Left ventricle myocardium (tissue), 1 donor: Measurements from ENCODE around the genes GPR89B and NOTCH2NLC.

DNA sequence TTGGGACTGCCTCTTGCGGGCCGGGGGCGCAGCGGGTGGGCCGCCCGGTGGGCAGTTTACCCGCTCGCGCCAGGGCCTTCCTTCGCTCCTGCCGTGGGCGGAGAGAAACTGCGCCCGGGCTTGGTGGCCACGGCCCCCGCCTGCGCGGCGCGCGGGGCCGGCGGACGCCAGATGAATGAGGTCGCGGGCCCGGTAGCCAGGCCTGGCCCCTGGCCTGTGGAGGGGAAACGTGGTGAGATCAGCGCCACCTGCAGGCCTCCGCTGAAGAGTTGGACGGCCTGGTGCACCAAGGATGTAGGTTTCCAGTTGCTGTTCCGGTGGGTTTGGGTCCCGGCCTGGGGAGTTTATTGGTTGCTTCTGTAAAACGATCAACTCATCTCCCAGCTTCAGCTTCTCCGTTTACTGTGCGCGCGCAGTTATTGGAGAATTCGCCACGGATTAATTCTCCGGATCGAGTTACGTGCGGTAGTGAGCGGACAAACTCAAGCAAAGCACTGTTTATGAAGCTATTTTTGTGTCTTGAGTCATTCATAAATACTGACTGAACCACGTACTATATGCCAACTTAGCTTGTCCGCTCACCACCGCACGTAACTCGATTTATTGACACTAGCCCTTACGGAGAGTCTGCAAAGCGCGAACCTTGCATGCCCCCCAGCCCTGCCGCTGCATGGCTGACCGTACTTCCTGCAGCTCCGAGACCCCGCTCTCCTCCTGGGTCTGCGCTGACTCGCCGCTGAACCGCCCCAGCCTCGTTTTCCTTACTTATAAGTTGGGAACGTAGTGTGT lies 584 bp downstream of the CHD1L start:
- PRO-cap: bidirectional peak, plus-strand start at position 266 of the sequence, minus-strand start at position 177 of the sequence

DNA sequence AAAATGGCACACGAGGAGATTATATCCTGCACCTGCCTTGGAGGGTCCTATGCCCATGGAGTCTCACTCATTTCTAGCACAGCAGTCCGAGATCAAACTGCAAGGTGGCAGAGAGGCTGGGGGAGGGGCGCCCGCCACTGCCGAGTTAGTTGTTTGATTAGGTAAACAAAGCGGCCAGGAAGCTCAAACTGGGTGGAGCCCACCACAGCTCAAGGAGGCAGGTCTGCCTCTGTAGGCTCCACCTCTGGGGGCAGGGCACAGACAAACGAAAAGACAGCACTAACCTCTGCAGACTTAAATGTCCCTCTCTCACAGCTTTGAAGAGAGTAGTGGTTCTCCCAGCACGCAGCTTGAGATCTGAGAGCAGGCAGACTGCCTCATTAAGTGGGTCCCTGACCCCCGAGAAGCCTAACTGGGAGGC lies 138.6 kb upstream of the BCL9 start:
- PRO-cap: no peak

- PRO-cap: no peak
Observed at GRCh38 chr1:147542996-147543514, 1.8 kb downstream of the BCL9 start.

- PRO-cap: no peak
Observed at GRCh38 chr1:147670814-147671069, 418 bp upstream of the ACP6 start.

DNA sequence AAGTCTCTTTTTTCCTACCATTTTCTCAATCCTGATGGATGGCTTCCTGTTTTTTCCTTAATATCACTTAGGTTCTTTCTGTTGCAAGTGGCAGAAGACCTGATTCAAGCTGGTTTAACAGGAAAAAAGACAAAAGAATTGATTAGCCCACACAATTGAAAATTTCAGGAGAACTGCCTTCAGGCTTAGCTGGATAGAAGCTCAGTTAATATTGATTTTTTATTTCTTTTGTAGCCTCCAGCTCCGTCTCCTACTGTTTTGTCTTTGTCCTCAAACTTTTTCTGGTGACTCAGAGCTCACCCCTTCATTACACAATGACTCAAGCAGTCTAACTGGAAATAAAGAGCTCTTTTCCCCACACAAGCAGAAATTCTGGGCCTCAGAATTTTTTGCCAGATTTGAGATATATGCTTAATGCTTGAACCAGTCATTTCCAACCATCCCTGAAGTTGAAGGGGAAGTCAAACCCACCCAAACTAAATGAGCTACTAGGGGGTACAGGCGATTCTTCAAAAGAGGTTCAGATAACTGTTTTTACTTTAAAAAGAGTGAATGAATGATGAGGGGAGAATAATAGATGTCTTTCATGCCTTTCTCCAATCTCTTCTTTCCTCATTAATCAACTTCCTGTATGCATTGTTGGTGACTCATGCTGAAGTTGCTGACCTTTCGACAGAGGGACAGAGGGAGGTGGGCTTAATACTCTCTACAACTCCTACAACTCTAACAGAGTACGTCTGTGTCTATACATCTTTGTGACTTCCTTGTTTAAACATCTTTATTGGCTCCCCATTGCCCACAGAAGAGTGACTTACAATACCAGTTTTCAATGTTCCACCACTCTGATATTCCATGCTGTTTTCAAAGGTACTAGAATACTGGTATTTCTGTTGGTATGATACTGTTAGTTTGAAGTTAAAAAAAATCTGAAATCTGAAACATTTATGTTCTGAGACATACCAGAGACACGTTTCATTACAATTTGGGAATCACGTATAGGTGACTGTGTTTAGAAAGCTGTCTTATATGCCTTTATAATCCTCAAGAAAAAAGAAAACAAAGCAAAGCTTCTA lies 6.2 kb upstream of the ACP6 start:
- PRO-cap: no peak

- PRO-cap: no peak
Observed at GRCh38 chr1:147758784-147759346, 1.5 kb downstream of the GJA5 start.

- PRO-cap: no peak
Observed at GRCh38 chr1:147794441-147795031, 34.1 kb upstream of the GJA5 start.

GRCh38 chr1:147851336-147851695 lies 51.3 kb upstream of the GJA8 start:
- PRO-cap: no peak

DNA sequence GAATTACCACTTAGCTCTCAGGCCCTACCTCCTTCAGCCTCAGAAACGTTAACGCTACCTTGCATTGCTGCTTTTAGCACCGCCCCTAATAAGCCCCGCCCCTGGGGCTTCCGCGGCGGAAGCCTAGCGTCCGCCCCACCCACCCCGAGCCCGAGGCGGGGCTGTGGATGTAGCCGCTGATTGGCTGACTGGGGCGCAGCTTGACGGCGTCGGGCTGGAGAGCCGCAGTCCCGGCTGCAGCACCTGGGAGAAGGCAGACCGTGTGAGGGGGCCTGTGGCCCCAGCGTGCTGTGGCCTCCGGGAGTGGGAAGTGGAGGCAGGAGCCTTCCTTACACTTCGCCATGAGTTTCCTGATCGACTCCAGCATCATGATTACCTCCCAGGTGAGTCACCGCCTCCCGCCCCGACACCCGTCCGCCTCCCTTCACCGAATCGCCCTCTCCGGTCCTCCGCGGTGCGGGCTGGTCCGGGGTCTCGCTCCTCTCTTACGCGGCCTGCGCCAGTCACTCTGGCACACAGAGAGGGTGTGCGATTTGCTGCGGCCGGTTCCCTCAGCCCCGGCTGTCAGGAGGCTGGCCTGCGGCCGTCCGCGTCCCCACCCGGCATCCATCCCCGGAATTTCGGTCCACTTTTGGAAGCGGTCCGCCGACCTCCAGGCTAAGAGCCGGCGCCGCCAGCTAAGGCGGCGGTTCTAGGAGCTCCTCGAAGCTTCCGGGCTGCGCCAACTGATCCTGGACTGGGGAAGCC lies at the start of gene GPR89B:
Gene GPR89B, plus strand, starts transcription at position 225 of the 747 bp plus-strand sequence.
- PRO-cap: unidirectional peak, plus-strand start at position 198 of the sequence; unidirectional peak, plus-strand start at position 256 of the sequence

GRCh38 chr1:148151307-148151797 lies 729 bp downstream of the NBPF11 start:
- PRO-cap: no peak

DNA sequence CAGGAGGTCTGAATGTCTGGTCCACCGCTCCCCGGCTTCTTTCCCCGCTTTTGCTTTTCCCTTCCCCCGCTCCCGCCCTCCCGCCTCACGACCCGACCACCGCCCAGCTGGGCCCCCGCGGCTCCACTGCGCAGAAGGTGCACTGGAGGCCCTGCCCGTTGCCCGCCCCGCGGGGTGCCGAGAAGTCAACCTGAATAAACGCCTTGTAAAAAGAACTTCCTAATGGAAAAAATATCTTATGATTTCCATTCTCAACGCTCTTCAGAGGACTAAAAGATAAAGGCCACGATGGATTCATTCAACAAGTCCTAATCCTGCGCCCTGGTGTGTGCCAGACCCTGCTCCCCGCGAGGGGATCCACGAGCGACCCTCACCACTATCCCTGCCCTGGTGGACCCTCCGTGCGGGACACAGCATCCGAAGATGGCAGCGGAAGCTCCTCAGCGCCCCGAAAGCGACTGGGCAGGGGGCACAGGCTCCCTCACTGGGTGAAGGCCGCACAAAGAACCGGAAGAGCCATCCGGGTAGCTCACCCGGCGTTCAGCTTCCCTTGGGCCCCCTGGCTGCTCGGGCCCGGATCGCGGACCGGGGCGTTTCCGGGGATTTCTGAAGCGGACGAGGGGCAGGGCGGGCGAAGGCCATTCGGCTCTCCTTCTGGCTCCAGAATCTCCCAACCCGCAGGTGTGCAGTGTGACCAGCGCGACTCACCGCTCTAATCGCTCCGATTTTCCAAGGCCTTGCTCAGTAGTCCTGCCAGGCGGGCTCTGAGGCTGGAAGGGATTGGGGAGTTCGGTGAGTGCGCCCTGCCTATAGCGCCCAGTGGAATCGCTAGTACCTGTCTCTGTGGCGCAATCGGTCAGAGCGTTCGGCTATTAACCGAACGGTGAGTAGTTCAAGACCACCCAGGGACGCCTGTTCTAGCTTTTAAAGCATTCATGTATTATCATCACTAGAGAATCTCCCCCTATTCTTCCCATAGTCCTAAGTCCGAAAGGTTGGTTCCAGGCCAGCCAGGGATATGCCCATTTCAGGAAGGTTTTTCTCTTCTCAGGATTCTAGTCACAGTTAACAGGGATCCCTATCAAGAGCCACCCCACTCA lies 94.2 kb upstream of the NBPF11 start:
- PRO-cap: no peak

- PRO-cap: no peak
Observed at GRCh38 chr1:148317152-148318009, 165.3 kb upstream of the NBPF11 start.

DNA sequence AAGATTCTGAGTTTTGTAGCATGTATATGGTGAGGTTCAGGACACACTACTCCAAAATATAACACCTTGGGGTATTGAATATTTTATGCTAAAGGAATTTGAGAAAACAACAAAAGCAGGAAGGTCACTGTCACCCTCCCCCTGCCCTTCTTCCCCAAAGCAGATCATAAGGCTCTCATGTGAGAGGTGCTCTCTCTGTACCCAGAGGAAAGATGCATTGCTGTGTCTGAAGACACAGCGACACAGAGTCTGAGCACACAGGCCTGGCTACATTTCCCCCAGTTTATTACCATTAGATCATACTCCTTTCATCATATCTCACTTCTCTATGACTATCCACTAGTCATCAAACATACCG lies 127.2 kb downstream of the PPIAL4G start:
- PRO-cap: no peak

DNA sequence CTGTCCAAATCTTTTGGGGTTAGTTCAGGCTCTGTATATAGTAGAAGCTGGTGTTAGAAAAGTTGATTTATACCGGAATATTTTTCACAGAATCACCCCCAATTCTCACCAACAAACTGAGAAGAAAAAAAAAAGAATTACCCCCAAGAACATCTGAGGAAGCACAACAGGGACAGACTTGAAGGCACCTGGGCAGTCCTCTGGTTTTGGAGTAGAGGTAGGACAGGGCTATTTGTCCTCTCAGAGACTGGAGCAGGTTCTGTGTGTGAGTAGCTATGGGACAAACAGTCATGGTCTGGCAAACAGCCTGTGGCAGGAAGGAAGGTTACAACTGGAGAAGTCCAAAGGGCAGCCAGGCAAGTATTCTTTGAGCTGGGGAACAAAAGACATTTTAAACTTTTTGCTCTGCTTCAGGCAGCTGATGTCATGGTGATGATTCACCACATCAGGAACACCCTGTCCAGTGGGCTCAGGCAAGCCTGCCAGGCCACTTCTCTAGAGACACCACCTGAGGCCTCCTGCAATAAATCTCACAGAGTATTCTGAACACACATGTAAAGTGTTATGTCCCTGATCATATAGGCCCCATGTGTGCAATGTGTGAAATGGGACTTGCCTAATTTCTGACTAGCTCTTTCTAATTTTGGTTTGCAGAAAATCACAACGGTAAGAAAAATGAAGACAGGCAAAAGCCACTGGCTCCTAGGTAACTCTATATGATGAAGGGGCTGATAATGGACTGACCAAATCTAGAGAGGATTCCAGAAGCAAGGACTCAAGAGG lies 58.9 kb downstream of the PPIAL4G start:
- PRO-cap: no peak

- PRO-cap: no peak
Observed at GRCh38 chr1:148433234-148433567, 49.9 kb downstream of the PPIAL4G start.

DNA sequence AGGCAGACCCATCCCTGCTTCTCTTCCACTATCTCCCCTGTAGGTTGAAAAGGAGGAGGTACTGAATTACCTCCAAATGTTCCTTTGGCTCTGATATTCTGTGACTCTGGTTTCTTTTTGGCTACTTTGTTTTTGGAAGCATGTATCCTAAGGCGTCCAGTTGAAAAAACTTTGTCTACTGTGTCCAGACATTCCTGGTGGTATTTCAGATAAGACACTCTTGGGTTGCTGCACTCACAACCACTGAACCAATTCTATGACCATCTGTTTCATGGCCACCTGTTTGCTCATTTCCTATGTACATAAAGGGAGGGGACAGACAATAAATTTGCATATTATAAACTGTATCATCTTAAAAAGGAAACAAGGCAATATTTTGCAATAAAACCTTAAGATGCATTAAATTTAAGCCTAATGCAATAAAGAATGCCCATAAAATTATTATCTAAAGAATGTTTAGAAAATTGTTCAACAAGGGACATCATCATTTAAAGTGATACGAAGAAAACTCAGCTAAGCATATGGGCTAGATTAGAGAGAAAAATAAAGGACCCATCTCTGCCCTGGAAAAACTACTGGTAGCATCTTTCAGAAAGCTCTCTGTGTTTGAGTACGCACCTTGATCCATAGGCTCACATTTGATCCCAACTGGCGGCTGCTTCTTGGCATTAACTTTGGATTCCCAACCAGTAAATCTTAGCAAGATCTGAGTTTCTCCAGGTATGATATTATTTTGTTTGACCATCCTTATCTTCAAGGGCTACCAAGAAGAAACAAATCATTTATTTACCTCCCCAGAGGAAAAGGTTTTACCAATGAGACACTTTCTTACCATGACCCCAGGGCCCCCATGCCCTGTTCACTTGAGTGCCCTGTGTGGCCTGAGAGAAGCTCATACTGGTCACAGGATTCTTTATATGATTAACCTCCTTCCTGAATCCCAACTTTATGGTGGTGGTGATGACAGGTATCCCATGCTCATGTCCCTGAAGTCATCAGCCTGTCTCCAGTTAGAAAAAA lies 12.9 kb downstream of the NBPF9 start:
- PRO-cap: no peak

DNA sequence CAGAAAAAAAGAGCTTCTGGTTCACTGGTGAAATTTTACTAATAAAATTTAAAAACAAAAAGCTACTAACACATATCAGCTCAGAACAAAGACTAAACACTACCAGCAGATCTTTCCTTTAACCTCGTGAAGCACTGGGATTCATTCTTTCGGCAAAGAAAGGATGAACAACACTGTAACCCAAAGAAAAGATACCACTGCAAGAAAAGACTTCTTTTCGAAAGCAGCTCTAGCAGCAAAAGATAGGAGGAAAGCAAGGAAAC lies 1.1 kb downstream of the NBPF9 start:
- PRO-cap: no peak

GRCh38 chr1:149128619-149128865 lies 25.2 kb upstream of the NBPF9 start:
- PRO-cap: no peak

- PRO-cap: no peak
Observed at GRCh38 chr1:149160456-149160871, 57.1 kb upstream of the NBPF9 start.

DNA sequence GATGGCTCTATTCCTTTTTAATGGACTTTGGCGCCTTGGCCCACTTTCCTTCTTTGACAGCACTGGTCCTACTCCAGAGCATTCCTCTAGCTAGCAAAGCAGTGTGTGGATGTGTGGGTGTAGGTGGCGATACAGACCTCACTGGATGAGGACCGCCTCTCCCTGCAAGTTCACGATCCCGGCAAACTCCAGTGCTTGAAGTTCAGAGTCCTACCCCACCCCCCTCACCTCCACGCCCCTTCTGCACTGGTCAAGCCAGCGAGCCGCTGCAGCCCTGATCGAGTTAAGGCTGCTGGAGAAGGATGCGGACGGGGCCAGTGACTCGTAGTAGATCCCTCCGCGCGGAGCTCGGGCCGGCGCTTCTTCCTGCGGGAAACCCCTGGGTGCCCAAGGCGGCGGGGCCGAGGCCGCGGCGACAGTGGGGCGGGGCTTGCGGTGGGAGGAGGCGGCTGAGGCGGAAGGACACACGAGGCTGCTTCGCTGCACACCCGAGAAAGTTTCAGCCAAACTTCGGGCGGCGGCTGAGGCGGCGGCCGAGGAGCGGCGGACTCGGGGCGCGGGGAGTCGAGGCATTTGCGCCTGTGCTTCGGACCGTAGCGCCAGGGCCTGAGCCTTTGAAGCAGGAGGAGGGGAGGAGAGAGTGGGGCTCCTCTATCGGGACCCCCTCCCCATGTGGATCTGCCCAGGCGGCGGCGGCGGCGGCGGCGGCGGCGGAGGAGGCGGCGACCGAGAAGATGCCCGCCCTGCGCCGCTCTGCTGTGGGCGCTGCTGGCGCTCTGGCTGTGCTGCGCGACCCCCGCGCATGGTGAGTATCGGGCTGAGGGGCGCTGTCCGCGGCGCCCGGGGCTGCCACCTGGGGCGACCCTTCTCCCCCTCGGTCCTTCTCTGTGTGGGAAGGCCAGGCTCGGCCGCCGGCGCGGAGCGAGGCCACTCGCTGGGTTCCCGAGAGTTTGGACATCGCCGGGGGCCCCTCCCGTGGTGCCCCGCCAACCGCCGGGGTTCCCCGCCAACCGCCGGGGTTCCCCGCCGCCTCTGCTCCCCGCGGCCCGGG lies at the start of gene NOTCH2NLC:
Gene NOTCH2NLC, plus strand, starts transcription at position 504 of the 1,051 bp plus-strand sequence.
- PRO-cap: bidirectional peak, plus-strand start at position 506 of the sequence, minus-strand start at position 291 of the sequence